AG09309 (cell line): ENCODE results near the gene SPINK9.

GRCh38 chr5:148335397-148335744 is at the start of gene SPINK9:
SPINK9 (plus strand) TSS chr5:148335559.
- RRBS = no CpG with 5 or more reads among the region's 2 CpGs

GRCh38 chr5:148738943-148739425 is 84.7 kb upstream of the HTR4 start:
- RRBS = no CpG with 5 or more reads among the region's 6 CpGs

GRCh38 chr5:148807849-148808548 is 18.4 kb upstream of the ADRB2 start:
- RRBS = no CpG with 5 or more reads among the region's 6 CpGs

GRCh38 chr5:148972785-148973625 is 89.9 kb downstream of the SH3TC2 start:
- RRBS = no CpG with 5 or more reads among the region's 8 CpGs

DNA sequence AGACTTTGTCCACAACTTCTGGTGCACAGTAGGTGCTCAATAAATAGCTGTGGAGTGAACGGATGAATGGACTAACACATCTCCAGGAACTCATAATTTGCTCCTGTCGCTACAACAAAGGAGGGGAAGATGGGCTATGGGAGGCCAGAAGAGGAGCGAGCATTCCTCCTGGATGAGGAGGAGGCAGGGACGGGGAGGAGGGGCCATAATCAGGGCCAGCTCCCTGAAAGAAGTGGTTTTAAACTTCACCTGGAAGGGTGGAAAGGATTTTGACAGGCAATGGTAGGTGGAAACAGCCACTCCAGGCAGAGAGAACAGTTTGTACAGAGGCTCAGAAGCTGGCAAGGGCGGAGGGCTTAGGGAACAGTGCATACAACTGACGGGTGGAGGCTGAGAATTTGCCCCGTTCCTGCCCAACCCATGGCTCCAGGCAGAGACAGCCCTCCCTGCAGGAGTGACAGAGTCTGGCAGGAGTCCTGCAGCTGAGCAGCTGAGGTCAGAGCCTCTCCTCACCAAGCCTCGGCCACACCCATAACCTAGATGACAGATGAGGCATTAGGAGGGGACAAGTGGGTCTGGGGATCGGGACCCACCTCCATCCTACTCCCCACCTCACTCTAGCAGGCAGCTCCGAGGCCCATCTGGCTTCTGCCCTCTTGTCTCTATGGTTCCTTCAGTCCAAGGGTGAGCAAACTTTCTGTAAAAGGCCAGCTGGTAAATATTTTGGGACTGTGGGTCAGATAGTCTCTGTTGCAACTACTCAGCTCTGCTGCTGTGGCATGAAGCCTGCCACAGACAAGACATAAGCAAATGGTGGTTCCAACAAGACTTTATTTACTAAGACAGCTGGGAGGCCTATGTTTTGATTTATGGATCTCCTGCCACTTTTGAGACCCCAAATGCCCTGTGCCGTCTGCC is 83.8 kb downstream of the SH3TC2 start:
- RRBS = no CpG with 5 or more reads among the region's 11 CpGs

GRCh38 chr5:149150341-149150680 is 9.0 kb downstream of the ABLIM3 start:
- RRBS = no CpG with 5 or more reads among the region's 4 CpGs

DNA sequence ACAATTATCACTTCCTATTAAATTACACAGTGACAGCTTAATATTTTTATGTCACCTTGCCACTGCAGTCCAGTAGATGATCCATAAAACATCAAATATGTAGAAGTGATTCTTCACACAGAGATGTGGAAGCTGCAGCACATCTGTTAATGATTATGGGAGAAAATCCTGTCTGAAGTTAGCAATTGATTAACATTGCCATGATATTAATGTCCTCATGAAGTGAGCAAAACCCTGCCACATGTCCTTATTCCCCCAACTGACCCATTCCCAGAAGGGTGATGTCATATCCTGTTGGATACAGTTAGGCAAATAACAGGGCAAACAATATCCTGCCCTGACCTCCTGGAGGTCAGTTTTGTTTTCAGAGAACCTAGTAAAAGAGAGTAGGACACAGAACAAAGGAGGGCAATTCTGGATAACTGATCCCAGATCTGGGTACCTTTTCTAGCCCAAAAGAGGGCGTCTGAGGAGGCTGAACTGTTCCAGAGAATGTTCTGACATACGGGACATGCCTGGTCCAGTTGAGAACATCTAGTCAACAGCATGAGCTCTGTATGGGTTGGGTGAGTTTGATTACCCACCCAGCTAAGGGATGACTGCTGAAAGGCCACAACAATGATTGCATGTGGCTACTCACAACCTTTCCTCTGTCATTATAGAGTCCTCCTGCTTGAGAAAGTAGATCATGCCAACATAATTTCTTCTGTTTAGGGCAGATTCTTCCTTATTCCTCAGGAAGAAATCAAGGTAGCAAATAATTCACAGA is 11.1 kb downstream of the ABLIM3 start:
- RRBS = no CpG with 5 or more reads among the region's 2 CpGs

GRCh38 chr5:149195345-149195907 is 54.1 kb downstream of the ABLIM3 start:
- RRBS = no CpG with 5 or more reads among the region's 8 CpGs

DNA sequence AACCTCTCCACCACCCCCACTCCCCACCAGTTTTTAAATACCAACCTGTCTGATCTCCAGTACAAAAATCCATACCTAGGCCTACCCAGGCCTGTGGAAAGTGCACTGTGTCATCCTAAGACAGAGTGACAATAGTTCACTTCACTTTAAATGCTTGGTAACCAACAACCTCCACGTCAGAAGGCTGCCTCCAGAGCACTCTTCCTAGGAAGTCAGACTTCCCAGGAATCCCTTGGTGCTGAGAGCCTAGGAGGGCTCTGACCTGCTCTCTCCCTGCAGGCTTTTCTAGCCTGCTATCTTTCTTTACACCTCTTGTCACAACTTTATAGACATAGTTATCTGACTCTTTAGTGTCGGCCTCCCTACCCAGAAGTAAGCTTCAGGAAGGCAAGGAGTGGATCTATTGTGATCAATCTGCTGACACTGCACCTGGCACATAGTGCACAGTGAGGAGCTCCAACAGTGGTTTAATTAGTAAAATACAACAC is 2.2 kb downstream of the AFAP1L1 start:
- RRBS = no CpG with 5 or more reads among the region's 2 CpGs

DNA sequence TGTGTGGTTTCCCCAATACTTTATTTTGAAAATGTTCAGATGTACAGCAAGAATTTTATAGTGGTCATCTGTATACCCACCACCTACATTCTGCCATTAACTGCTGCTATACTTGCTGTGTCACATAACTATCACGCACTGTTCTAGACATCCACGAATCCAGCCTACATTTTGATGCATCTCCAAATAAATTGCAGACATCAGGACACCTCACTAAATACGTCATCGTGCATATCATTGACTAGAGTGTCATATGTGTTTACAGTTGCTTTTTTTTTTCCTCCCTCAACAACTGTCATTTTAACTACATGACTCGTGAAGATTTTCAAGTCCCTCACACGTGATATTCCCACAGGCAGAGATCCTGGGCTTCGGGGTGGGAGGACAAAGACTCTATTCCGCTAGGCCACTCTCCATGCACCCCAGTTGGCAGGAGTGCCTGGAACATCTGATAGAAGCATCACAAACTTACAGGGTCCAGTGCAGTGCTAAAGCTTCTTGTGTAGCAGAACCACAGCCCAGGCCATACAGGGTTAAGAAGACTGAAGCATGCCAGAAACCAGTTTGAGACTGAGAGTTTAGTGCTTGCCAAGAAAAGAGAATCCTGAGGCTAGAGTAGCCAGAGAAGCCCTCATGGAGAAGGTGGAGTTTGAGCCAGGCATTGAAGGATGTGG is 1.1 kb downstream of the PCYOX1L start:
- RRBS = no CpG with 5 or more reads among the region's 8 CpGs

GRCh38 chr5:149386860-149387904 is 8.1 kb upstream of the IL17B start:
- RRBS = no CpG with 5 or more reads among the region's 17 CpGs

DNA sequence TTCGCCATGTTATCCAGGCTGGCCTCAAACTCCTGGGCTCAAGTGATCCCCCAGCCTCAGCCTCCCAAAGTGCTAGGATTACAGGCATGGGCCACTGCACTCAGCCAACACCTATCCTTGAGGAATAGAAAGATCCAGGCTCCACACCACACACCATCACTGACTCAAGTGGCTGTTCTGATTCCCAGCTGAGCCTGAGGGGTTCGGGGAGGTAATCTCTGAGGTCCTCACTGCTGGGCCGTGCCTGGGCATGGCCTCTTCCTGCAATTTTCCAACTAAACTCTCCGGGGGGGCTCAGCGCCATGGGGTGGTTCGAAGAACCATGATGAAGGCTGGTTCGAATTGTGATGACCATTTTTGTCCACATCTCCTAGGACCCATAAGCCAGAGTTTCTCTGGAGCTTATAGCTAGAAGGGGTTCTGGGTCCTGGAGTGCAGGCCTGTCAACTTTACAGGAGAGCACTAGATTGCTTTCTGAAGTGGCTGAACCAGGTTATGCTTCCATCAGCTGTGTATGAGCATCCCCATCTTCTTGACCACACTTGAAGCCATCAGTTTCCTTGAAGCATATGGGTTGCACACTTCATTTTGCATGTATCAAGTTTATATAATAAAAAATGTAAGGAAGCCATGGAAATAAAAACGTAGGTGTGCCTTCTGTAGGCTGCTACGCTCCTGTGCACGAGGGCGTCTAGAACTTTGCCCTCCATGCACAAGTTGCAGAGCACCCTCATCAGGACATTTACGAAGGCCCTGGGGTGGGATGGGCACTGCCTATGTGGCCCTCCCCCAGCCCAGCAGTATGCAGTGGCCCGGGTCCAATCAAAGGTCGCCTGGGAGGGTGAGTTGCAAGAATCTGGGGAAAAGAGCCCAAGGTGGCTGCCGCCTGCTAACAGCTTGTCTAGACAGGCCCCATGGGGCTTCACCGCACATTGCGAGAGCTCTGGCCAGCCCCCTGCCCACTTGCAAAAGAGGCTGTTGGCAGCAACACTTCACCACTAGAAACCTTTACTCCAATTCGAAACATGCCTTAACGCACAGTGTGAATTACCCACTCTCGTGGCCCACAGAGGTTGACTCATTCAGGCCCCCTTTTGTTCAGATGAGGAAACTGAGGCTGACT is 31.3 kb upstream of the IL17B start:
- RRBS = no CpG with 5 or more reads among the region's 20 CpGs

- RRBS = no CpG with 5 or more reads among the region's 5 CpGs
Measured at GRCh38 chr5:149474254-149474882, 76.9 kb downstream of the CSNK1A1 start.

DNA sequence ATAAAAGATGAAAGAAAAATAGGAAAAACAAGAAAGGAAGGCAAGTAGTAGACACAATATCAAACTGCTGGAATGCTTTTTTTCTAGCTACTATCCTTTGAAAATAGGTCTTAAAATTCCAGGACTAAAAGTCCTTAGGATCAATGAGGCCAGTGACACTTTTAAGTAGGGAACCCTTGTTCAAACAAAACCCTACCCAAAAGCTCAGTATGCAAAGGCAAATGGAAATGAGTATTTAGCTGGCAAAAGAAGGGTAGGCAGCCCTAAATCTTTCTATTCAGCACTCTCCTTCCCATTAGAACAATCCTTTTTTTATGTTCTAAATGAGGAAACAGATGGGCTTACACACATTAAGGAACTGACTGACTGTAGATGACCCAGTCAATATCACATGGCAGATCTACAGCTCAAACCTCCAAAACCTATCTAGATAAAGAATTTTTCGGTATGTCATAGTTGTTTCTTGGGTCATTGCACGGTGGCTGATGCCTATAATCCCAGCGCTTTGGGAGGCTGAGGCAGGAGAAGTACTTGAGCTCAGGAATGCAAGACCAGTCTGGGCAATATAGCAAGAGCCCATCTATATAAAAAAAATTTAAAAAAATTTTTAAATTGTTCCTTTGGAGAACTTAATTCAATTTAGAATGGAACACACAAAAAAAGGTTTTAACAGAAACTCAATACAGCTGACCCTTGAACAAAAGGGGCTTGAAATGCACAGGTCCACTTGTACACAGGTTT is 7.2 kb downstream of the CSNK1A1 start:
- RRBS = no CpG with 5 or more reads among the region's 3 CpGs

- RRBS = no CpG with 5 or more reads among the region's 10 CpGs
Measured at GRCh38 chr5:149547983-149548489, 3.2 kb downstream of the CSNK1A1 start.

- RRBS = 2% methylated on average over 5 of the region's 34 CpGs
Measured at GRCh38 chr5:149549548-149550509, 1.4 kb downstream of the CSNK1A1 start.

- RRBS = 84% methylated on average over 4 of the region's 17 CpGs
Measured at GRCh38 chr5:149626977-149627742, 45.9 kb downstream of the ARHGEF37 start.

DNA sequence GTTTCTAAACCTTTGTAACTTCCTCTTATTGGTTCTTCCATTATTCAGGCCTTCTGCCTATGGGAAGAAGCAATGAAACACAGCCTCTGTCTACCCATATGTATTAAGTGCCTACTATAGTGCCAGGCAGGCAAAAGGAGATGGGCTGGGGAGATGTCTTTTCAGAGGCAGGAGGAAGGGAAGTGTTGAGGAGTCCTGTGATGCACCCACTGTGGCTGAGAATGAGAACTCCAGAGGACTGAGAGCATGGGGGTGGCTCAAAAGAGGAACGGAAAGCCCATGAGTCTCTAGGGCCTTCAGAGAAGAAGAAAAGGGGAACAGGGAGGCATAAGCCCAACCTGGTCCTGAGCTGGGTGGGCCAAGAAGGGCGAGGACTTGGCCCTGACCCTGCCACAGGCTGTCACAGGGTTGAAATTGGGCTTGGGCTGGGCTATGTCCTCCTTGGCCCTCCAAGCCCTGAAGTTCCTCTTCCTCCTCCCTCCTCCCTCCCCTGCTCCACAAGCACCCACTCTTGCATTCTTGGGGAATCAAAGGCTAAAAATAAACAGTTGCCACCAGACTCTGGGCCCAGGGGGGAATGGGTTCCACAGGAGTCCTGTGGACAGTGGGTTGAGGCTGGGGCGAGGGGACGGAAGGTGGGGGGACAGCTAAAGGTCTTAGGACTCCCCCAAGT is 49.3 kb upstream of the PPARGC1B start:
- RRBS = no CpG with 5 or more reads among the region's 4 CpGs

GRCh38 chr5:149723217-149723768 is 6.8 kb upstream of the PPARGC1B start:
- RRBS = no CpG with 5 or more reads among the region's 3 CpGs

- RRBS = no CpG with 5 or more reads among the region's 3 CpGs
Measured at GRCh38 chr5:149771641-149772000, 41.5 kb downstream of the PPARGC1B start.